ENCODE results near the gene TFCP2L1.

DNA sequence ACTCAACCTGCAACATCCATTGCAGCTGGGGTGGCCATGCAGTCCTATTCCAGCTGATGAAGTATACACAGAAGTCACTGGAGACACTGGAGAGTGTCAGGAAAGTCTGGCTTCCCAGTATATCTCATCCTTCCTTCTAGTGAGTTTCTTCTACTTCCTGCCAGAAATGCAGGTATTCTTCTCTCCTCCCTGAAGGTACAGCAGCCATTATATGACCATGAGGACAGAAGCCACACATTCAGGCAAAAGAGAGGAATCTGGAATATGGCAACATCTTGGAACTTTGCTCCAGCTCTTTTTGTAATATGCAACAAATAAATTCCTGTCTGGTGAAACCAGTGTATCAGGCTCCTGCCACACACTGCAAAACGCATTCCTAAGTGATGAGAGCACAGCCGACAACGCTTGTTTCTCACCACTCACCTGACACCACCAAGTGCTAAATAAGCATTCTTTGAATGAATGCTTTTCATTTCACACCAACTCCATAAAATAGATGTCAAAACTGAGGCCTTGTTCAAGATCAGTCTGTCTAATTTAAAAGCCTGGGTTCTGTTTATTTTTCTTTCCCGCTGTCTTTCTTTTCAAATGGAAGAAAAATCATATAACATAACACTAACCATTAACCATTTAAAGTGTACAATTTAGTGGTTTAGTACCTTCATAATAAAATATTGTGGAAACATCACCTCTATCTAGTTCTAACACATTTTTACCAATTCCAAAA is 32.2 kb downstream of the SCTR start:
- PRO-cap, result no peak

GRCh38 chr2:119544725-119545572 is 700 bp downstream of the CFAP221 start:
- PRO-cap, result no peak

- PRO-cap, result no peak
Measured at GRCh38 chr2:119699179-119699900, 20.3 kb downstream of the TMEM177 start.

DNA sequence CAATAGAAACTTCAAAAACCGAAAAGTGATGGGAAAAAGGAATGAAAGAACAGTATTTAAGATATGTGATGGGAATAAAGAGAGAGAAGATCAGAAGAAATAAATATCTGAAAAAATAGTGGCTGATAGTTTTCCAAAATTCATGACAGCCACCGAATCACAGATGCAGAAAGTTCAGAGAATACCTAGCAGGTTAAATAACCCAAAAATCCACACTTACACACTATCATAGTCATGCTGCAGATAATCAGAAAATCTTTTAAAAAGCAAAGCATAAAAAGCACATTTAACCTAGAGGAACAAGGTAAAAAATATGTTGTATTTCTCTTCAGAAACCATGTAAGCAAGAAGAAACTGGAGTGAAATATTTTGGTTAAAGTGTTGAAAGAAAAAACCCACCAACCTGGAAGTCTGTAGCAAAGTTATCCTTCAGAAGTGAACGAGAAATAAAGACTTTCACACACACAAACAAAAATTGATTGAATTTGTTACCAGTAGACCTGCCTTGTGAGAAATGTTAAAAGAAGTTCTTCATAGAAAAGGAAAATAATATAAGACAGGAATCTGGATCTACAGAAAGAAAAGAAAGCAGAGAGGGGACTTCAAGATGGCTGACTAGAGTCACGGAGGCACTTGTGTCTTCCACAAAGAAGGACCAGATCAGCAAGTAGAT is 110.8 kb upstream of the EPB41L5 start:
- PRO-cap, result no peak

- PRO-cap, result no peak
Measured at GRCh38 chr2:120227249-120228126, 4.3 kb upstream of the TMEM185B start.

DNA sequence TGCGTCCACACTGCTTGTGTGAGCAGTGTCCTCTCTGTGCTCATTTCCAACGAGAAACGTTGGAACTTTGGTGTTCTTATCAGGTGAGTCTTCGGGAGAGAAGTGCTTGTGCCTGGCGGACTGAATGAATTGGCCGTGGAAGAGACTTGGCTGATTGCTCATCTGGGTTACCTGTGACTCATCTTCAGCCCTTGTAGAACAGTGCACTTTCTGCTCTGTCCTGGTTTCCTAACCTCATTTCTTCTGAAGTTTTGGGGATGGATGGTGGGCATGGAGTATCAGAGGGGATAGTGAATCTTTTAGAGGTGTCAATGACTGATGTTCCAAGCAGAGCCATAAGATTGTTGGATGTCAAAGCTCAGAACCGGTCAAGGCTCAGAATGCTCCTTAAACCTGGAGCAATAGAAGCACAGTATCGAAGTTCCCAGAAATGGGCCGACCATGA is 1.0 kb downstream of the RALB start:
- PRO-cap, result no peak

DNA sequence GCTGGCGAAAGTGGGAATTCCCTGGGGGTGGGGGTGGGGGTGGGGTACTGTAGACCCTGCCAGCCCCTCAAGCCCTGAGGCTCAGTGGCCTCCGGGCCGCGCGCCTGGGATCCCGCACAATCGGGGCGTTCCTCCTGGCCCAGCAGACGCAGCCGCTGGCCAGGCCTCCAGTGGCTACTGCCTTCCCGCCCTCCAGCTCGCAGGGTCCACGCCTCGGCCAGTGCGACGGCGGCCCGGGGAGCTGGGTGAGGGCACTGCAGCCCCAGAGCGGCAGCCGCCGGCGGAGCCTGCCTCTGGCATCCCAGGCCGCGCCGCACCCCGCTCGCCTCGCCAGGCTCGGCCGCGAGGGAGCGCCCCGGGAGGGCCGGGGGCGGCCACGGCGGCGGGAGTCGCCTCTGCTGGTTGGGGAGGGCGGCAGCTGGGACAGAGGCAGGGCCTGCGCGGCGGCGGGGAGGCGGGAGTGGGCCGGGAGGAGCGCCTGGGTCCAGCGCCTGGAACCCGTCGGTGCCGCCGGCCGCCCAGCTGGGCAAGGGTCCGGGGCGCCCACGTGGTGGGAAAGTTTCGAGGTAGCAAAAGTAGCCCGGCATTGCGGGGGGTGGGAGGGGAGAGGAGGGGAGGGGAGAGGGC is 1.7 kb upstream of the INHBB start:
- PRO-cap, result no peak

- PRO-cap, result no peak
Measured at GRCh38 chr2:120540038-120540956, 194.4 kb downstream of the INHBB start.

DNA sequence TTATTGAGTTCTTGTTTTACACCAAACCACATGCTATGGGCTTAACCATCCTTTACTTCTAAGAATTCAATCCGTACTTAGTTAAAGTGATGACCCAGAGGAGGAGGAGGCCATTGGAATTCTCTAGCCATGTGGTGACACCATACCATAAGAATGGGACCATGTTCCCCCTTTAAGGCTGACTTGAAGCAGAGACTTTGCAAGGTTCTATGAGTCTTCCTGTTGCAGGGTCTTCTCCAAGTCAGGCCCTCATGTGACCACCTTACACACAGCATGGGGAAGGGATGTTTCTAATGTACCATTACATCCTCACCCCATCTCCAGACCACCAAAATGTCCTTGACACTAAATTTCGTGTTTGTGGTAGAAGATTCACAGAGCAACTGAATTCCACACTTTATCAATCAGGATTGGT is 47.7 kb upstream of the GLI2 start:
- PRO-cap, result no peak

DNA sequence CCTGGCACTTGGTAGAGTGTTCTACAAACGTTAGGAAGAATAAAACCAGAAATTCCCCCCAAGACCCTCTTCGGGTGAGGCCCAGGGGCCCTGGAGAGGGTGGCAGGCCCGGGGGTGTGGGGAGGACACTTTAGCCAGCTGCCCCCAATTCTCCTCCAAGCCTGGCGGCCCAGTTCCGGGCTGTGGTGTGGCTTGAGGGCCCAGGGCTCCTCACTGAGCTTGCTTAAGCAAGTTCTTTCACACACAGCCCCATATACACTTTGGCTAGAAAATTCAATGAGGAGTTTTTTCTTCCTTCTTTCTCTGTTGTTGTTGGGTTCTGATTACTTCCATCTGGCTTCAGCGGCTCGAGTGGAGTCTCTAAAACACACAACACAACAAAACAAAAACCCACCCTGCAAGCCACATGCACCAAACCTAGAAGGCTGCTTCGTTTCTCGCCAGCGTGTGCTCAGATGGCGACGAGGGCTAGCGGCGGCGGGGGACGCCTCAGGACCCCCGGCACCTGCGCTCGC is 760 bp upstream of the GLI2 start:
- PRO-cap, result no peak

DNA sequence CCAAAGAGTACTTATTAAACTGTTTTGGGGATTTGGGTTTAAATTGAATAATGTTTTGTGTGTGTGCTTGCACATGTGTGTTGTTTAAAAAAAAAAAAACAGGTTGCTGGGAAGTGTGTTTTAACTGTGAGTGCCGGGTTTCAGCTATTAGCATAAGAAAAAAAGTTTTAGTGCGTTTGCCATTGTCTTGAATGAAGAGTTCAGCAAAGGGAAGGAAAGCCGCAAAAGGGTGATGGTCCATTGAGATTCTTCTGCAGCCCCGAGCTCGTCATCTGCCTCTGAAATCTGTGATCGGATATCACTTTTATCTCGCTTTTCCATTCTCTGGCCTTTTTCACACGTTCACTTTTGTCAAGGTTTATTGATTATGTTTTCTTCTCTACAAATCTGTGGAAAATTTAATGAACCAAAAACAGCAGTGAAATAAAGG is 4.7 kb downstream of the GLI2 start:
- PRO-cap, result unidirectional peak, plus-strand start at position 239 of the sequence

DNA sequence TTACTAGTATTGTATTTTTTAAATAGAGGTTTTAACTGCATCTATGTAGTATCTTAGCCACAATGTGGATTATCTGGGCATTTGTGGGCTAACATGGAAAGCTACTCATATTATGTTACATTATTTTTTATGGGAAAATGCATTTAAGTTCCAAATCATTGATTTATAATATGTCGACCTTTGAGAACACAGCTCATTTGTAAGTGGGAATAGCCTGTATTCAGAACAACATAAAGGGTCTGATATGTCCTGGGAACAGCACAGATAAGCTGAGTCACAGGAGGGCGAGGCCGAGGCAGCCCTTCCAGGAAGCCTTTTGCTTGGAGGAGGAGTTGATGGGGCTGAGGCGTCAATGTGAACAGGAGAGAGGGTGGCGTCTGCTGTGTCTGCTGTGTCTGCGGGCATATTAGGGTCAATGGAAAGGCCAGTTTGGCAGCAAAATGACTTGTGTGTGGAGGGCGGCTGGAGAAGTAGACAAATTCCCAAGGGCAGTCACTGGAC is 127.9 kb downstream of the GLI2 start:
- PRO-cap, result no peak

DNA sequence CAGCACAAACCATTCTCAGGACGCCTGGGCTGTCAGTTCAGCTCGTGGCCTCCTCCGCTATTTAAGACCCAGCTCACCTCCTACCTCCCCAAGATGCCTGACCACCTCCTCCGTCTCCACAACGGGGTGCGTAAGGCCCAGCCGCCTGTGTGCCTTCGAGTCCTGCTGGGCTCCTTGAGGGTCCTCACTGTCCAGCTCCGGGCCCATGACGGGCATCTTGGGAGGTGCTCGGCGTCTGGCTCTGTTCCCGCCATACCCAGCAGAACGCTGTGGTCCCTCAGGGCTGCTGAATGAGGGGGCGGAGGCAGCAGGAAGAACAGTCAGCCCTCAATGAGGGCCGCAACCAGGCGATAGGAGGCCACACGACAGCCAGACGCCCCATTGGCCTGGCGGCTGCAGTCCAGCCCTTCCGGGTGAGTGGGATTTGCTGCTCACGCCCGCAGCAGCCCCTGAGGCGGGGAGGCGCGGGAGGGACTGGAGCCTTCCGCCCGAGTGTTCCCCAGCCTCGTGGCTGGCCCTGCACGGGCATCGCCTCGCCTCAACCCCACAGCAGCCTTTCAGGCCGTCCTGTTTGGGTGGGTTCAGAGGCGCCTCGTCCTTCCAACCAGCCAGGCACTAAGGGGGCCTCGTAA is 266.4 kb downstream of the TFCP2L1 start:
- PRO-cap, result no peak

- PRO-cap, result bidirectional peak, plus-strand start at chr2:121285346, minus-strand start at chr2:121285203
Measured at GRCh38 chr2:121285056-121285780, at the start of gene TFCP2L1. Gene TFCP2L1, minus strand, starts transcription at chr2:121285202.

- PRO-cap, result no peak
Measured at GRCh38 chr2:121419334-121419707, 134.3 kb upstream of the TFCP2L1 start.

DNA sequence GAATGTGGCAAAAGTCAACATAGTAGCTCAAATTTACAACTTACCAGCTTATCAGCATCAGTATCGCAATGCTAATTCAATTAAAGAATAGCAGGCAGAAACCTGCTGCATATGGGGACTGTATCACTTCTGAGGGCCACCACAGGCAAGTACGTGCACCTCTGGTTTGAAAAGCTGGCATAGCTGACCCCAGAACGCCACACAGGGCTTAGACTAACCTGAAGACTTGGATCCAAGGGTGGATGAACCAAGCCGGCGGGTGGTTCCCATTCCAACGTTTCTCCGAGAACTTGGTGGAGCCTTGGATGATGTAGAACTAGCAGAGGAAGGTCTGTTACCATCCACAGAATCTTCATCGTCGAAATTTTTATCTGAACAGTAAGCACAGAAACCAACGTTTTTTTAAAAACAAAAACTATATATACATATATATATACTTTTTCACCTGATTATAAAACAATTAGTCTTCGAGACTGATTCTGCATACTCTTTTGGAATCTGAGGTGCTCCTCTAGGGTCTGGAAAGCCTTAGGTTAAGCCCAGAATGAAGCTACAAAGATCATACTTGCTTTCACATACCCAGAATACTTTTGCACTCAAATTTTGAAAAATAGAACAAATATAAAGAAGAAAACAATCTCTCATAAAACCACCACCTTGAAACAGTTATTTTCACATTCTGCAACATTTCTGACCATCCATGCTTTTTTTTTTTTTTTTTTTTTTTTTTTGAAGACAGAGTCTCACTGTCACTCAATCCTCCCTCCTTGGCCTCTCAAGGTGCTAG is 179.5 kb downstream of the CLASP1 start:
- PRO-cap, result no peak

DNA sequence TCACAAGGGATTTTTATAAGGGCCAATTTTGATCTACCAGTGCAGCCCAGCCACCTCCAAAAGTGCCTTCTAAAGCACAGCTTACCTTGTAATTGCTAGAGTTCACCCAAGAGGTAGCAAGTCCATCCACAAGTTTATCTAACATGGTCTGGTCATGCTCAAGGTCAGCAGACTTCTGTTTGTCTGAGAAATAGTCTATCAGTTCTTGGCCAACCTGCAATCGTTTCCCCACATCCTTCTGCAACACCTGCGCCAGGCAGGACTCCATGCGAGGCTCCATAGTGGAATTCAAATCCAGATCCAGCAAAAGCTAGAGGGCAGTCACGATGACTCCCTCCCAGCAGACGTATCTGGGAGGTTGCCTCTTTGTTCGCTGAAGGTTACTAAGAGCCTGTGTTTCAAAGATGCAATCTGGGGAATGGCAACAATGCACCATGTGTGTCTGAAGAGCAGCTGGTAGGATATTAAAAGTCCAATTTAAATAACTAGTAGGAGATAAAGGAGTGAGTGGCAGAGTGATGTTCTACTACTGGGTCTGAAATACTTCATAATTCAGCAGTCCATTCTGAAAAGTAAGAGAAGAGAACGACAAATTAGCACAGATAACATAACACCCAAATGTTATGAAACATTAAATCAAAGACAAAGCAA is 43.5 kb downstream of the CLASP1 start:
- PRO-cap, result no peak

GRCh38 chr2:121649826-121650399 is 651 bp upstream of the CLASP1 start:
- PRO-cap, result bidirectional peak, plus-strand start at chr2:121650127, minus-strand start at chr2:121650097

- PRO-cap, result no peak
Measured at GRCh38 chr2:124607006-124607233, 581.8 kb downstream of the CNTNAP5 start.

- PRO-cap, result no peak
Measured at GRCh38 chr2:126558156-126558355, 97.9 kb upstream of the GYPC start.

Measured in LUHMES (cell line).